ENCODE results near the genes PLPP2, ODF3L2 and AZU1.

GRCh38 chr19:291055-292027 lies at the start of gene PLPP2:
TSS of gene PLPP2 (minus strand) at chr19:291403.
- PRO-cap = bidirectional peak, plus-strand start at chr19:291729, minus-strand start at chr19:291401
- RAMPAGE, long total RNA, 4 experiments = start-site peak on the minus strand in 4 of 4 experiments, at chr19:291358-291405 at its widest, 34 to 756 reads per replicate

DNA sequence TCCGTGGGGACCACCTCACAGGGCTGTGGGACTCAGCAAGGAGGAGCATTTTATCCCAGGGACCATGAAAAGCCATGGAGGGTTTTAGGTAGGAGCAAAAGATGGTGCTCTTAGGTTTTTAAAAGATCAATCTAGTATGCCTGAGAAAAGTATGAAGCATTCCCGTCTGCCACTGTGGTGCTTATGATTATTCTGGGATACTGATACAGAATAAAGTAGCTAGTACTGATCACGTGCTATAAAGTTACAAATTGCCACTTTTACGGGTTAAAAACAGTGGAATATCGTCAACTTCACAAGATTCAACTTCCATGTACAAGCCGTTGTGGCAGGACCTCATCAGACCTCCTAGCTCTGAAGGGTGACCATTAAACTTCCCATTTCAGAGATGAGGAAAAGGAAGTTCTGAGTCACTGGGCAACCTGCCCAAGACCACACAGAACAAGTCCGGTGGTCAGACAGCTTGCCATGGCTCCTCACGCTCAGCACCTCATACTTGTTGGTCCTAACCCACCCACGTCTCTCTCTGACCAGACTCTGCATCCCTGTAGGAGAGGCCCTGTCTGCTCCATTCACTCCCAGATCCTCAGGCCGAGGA lies 2.0 kb downstream of the MIER2 start:
- PRO-cap = bidirectional peak, plus-strand start at position 439 of the sequence, minus-strand start at position 356 of the sequence
- RAMPAGE, long total RNA, 4 experiments = no peak in any of the 4 experiments

DNA sequence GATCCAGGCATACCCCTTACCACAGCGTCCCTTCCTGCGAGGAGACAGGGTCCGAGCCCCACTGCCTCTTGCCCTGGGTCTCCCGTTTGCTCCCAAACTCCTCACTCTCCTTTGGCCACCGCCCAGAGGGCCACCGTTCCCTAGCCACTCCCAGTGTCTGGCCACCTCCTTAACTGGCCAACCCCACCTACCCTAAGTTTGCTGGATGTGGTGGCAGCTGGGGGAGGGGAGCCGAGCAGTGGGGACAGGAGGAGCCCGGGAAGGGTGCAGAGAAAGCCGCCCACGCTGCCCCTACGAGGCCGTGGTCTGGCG lies 1.9 kb downstream of the THEG start:
- PRO-cap = no peak
- RAMPAGE, long total RNA, 4 experiments = no peak in any of the 4 experiments

DNA sequence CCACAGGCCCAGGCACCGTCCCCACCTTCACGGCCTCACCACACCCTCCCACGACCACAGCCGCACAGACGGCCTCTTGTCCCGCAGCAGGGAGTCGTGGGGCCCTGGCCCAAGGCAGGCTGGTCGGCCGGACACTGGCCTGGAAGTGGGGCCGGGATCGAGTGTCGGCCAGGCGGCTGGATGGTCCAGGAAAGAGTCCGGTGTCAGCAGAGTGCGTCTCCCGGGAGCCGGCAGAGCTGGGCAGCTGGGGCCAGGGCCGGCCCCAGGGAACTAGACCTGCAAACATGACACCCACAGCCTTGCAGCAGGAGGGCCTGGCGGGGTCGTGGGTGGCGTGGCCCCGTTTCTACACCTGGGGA lies at the start of gene ODF3L2:
Gene ODF3L2 (minus strand): TSS at position 163 of the 359 bp plus-strand sequence.
- PRO-cap = no peak
- RAMPAGE, long total RNA, 4 experiments = no peak in any of the 4 experiments

GRCh38 chr19:508598-509175 lies 1.4 kb downstream of the TPGS1 start:
- PRO-cap = no peak
- RAMPAGE, long total RNA, 4 experiments = no peak in any of the 4 experiments

DNA sequence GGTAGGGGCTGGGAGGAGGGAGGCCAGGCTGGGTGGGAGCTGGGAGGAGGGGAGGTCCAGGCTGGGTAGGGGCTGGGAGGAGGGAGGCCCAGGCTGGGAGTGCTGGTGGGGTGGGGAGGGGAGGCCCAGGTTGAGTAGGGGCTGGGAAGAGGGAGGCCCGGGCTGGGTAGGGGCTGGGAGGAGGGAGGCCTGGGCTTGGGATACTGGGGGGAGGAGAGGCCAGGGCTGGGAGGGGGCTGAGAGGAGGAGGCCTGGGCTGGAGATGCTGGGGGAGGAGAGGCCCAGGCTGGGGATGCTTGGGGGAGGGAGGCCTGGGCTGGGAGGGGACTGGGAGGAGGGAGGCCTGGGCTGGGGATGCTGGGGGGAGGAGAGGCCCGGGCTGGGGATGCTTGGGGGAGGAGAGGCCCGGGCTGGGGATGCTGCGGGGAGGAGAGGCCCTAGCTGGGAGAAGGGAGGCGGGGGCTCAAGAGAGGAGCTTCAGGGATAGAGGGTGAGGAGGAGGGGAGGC lies 11.0 kb downstream of the TPGS1 start:
- PRO-cap = no peak
- RAMPAGE, long total RNA, 4 experiments = no peak in any of the 4 experiments

DNA sequence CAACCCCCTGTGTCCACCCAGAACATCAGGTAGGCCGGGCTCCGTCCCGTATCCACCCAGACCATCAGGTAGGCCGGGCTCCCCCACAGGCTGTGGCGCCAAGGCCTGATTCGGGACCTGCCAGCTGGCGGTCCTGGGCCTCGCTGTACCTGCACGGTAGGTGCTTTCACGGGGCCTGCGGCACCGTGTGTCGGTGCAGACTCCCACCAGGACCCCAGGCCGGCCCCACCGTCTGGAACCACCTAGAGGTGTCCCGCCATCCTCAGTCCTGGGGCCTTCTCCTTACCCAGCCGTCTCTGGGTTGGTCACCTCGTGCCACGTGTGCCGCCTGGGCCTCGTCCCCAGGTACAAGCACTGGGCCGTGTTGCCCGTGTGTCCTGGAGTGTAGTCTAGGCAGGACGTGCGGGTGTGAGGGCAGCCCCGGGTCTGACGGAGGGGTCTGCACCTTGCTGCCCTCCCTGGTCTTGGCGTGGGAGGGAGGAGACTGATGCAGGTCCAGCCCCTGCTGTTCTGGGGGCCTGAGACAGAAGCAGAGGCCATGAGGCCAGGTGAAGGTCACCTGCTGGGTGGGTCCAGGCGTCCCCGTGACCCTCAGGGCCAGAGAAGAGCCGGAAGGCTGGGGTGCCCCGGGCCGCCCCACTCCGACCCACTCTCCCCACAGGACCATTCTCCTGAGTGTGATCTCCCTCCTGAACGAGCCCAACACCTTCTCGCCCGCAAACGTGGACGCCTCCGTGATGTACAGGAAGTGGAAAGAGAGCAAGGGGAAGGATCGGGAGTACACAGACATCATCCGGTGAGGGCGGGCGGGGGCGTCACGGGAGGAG lies 5.0 kb downstream of the CDC34 start:
- PRO-cap = no peak
- RAMPAGE, long total RNA, 4 experiments = no peak in any of the 4 experiments

- PRO-cap = no peak
- RAMPAGE, long total RNA, 4 experiments = no peak in any of the 4 experiments
Observed at GRCh38 chr19:587932-588532, 1.6 kb upstream of the HCN2 start.

DNA sequence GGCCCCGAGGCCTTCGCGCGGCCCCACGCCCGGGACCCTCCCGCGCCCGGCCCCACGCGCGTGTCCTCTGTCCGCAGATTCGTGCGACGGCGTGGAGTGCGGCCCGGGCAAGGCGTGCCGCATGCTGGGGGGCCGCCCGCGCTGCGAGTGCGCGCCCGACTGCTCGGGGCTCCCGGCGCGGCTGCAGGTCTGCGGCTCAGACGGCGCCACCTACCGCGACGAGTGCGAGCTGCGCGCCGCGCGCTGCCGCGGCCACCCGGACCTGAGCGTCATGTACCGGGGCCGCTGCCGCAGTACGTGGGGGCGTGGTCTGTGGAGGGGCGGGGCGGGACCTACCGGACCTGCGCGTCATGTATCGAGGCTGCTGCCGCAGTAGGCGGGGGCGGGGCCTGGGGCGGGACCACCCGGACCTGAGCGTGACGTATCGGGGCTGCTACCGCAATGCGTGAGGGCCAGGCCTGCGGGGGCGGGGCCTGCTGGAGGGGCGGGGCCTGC lies 4.1 kb downstream of the FSTL3 start:
- PRO-cap = bidirectional peak, plus-strand start at position 82 of the sequence, minus-strand start at position 85 of the sequence; bidirectional peak, plus-strand start outside the sequence, minus-strand start at position 264 of the sequence
- RAMPAGE, long total RNA, 4 experiments = no peak in any of the 4 experiments

DNA sequence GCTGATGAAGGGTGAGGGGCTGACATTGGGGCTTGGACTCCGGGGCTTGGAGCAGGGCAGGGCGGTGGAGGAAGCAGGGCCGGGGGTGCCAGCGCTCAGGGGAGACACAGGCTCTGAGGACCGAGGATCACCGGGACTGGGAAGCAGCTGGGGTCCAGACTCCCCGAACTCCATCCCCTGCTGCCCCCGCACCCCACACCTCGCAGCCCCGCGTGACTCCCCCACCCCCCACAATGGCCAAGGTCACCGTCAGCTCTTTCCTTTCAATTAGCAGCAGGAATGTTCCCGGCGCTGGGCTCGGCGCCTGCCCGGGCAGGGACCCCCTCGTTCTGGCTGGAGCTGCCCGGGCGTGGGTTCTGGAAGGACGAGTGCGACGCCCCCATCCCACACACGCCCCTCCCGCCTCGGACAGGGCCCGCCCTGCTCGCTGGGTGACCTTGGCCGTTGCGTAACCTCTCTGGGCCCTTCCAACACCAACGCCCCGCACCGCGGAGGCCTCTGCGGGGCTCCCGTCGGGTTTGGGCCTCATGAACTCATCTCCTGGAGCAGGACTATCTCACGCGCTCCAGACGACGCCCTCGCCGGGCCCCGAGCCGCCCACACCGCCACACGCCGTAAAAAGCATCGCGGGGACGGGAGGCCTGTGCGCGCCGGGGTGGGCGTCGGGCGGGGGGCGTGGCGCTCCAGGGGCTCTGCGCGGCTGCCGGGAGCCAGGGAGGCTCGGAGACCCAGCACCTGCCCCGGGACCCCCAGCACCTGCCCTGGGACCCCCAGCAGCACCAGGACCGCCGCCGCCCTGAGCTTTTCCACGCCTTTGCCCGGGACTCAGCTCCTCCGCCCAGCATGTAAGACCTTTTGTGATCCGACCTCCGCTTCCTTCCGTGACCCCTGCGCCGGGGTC lies 10.3 kb downstream of the PALM start:
- PRO-cap = bidirectional peak, plus-strand start at position 554 of the sequence, minus-strand start at position 331 of the sequence
- RAMPAGE, long total RNA, 4 experiments = no peak in any of the 4 experiments

- PRO-cap = no peak
- RAMPAGE, long total RNA, 4 experiments = no peak in any of the 4 experiments
Observed at GRCh38 chr19:801229-801614, 4.0 kb downstream of the PTBP1 start.

DNA sequence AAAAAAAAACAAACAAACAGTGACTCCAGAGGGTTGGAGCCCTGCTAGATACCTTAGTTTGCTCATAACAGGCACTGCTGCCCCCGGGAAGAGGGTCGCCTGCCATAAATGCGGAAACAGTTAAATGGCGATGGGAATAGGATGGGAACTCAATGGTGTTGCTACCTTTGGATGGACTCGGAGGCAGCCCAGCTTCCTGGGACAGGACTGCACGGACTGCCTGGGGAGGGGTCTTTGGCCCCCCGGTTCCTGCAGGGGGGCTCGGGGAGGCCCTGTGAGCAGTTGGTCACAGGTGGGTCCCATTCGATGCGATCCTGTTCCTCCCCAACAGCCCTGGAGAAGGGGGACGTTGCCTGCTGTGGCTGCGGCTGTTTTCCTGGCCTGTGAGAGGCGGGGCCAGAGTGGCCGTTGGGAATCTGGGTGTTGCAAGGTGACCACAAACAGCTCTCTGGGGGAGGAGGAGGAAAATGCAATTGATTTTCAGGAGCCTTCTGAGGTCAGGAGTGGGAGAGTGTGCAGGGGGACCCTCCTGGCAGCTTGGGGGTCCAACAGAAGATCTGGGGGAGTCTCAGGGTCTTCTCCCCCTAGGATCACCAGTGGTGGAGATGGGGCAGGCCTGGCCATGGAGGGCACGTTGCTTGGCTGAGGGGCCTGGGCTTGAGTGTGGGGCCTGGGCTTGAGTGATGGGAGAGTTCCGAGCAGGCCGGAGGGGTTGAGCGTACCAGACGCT lies 1.9 kb upstream of the PLPPR3 start:
- PRO-cap = no peak
- RAMPAGE, long total RNA, 4 experiments = no peak in any of the 4 experiments

GRCh38 chr19:827531-828079 lies at the start of gene AZU1:
TSS of gene AZU1 (plus strand) at chr19:827837.
- PRO-cap = no peak
- RAMPAGE, long total RNA, 4 experiments = no peak in any of the 4 experiments

DNA sequence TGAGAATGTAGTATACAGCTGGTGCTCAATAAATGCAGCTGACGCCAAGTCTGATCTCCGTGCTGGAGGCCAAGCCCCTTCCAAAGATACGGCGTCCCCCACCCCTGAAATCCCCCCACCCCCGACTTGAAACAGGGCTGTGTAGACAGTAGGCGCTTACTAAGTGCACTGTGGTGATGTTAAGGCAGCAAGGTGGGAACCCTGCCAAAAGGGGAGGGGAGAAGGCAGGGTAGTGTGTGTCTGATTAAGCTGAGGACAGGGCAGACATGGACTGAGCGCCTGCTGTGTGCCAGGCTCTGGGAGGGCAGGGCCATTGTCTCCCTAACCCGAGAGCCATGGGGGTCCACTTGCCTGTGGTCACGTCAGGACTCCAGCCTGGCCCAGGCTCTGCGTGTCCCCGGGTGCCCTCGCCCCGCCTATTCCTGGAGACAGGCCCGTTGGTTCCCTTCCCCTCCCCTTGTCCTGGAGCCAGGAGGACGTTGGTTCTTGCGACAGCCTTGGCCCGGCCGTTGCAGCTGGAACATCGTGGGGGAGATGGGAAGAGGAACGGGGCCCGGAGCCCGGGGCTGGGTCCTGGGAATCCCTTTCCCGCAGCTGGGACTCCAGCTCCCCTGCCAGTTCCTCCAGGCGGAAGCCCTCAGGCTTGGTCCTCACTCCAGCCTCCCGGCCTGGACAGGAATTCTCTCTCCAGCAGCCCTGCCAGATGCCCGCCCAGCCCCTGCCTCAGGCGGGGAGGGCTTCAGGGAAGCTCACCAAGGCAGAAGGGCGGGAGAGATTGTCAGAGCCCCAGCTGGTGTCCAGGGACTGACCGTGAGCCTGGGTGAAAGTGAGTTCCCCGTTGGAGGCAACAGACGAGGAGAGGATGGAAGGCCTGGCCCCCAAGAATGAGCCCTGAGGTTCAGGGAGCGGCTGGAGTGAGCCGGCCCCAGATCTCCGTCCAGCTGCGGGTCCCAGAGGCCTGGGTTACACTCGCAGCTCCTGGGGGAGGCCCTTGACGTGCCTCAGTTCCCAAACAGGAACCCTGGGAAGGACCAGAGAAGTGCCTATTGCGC lies 1.6 kb upstream of the ELANE start:
- PRO-cap = unidirectional peak, plus-strand start at position 789 of the sequence
- RAMPAGE, long total RNA, 4 experiments = no peak in any of the 4 experiments

DNA sequence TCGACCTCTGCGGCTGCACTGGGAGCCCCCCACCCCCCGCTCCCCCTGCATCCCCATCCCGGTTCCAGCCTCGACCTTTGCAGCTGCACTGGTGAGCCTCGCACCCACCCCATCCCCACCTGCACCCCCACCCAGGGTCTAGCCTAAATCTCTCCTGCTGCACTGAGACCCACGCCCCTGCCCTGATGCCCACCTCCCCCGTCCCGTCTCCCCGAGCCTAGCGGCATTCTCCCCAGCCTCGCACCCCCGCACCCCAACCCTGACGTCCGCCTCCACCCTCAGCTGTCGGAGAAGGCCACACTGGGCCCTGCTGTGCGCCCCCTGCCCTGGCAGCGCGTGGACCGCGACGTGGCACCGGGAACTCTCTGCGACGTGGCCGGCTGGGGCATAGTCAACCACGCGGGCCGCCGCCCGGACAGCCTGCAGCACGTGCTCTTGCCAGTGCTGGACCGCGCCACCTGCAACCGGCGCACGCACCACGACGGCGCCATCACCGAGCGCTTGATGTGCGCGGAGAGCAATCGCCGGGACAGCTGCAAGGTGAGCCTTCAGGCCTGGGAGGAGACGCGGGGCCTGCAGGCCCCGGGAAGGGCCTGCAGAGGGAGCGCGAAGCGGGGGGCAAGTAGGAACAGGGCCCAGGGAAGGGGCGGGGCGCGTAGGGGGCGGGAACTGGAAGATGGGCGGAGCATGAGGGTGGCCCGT lies 2.1 kb downstream of the CFD start:
- PRO-cap = no peak
- RAMPAGE, long total RNA, 4 experiments = start-site peak on the plus strand in 1 of 4 experiments, centred at position 446 of the sequence, 292 reads per replicate

DNA sequence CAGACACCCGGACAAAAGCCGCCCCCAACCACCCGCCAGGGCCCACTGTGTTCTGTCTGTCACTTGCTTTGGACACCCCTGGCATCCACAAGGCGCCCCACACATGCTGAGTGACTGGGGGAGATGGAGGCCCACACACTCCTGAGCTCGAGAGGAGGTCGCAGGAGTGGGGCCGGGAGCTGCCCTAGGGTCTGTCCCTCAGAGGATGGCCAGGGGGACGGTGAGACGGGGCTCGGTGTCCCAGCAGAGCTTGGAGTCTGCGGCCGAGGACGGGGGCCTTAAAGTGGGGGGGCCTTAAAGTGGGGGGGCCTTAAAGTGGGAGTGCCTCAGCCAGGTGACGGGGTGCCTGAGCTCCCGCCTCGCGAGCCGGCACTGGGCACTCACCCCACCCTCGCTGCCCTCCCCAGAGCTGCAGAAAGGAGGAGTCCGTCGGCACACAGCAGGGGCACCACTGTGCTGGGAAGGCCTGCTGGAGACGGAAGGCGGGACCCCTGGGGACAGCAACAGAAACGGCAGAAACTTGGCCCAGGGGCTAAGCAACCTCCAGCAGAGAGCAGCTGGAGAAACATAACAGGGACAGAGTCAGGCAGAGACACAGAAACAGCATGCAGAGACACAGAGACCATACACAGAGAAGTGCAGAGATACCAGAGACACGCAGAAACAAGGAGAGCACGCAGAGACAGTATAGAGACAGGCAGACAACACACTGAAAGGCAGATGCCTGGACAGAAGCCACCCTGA lies 7.7 kb downstream of the CFD start:
- PRO-cap = no peak
- RAMPAGE, long total RNA, 4 experiments = no peak in any of the 4 experiments

- PRO-cap = no peak
- RAMPAGE, long total RNA, 4 experiments = no peak in any of the 4 experiments
Observed at GRCh38 chr19:875094-875797, 15.8 kb downstream of the CFD start.

- PRO-cap = bidirectional peak, plus-strand start at chr19:891902, minus-strand start at chr19:891551
- RAMPAGE, long total RNA, 4 experiments = no peak in any of the 4 experiments
Observed at GRCh38 chr19:891566-892337, 1.2 kb downstream of the MED16 start.

DNA sequence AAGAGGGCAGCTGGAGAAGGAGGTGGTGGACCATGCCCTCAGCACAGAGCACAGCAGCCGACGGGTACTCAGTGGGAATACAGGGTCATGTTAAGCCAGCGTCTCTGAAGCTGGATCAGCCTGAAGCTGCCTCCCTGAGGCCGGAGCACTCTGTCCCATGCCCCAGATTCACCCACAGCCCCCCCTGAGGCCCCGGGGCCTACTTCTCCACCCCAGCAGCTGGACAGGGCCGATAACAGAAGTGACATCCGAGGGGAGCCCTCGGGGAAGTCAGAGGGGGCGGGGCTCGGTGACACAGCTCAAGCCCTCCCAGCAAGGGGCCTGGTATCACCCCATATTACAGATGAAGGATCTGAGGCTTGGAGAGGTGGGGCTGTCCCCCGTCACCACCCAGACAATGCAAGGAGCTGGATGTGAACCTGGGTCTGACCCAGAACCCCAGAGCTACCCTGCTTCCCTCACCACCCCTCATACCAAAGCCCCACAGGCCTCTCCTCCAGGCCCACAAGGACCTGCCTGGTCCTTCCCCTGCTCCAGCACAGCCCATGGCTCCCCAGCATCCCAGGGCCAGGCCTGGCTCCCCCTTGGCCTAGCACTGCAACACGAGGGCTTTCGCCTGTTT lies 5.7 kb downstream of the R3HDM4 start:
- PRO-cap = no peak
- RAMPAGE, long total RNA, 4 experiments = no peak in any of the 4 experiments

DNA sequence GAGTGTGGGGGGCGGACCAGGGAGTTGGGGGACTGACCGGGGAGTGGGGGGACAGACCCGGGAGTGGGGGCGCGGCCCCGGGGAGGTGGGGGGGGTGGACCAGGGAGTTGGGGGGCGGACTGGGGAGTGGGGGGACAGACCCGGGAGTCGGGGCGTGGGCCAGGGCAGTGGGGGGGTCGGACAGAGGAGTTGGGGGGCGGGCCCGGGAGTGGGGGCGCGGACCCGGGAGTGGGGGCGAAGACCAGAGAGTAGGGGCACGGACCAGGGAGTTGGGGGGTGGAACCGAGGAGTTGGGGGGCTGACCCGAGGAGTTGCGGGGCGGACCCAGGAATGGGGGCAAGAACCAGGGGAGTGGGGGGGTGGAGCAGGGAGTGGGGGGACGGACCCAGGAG lies 861 bp downstream of the R3HDM4 start:
- PRO-cap = no peak
- RAMPAGE, long total RNA, 4 experiments = no peak in any of the 4 experiments

All from esophagus squamous epithelium (tissue), 4 donors.